Epithelial cell of alveolus of lung (primary cell): ENCODE measurements around a stretch of chr1.

DNA sequence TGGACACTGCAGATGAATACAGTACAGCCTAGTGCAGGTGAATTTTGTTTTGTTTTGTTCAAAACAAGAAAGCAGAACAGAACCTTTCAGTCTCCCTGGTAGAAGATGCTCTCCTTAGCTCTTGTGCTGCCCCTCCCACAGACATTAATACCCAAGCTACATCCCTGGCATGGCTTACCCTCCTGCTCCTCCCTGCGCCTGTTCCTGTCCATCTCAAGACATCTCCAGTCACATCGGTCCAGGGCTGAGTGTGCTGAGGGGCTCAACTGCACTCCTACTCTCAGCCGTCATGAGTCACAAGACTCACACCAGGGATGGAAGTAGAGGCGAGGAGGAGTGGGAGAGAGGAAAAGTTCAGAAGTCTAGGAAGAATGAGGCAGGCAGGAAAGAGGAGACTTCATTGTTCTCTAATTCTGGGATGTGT lies 9.2 kb upstream of the TACSTD2 start:
- RAMPAGE, long total RNA, result no peak
- RRBS, result no CpG with 5 or more reads among the region's 4 CpGs

DNA sequence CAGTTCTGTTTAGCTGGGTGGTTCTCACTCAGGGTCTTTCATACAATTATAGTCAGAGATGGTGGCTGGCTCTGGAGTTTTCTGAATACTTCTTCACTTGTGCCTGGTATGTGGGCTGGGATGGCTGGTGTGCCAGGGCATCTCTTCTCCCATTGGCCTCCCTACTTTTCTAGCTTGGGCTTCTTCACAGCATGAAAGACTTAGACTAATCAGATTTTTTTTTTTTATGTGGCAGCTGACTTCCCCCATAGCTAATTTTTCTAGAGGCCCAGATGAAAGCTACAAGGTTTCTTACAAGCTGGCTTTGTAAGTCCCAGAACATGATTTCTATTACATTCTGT lies 25.1 kb upstream of the MYSM1 start:
- RAMPAGE, long total RNA, result no peak

DNA sequence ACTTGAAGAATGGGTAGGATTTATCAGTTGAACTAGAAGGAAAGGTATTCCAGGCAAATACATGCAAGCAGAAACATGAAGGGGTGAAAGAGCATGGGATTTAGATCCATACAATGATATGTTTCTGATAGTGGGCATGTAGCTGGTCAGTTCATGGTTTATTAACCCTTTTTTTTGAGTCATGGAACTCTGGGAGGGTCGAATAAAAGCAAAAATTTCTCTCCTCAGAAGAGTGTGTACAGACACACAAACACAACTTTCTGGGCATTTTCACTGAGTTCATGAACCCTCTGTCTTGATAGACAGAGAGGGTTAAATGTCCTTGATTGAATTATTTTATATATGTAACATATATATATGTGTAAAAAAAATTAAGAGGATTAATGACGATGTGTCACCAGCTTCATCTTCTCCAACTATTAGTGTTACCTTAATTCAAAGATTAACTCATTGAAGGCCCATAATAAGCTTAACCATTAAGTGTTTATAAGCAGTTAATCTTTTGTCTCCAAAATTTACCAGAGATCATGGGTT lies 4.7 kb downstream of the JUN start:
- RAMPAGE, long total RNA, result no peak
- RRBS, result no CpG with 5 or more reads among the region's 2 CpGs

DNA sequence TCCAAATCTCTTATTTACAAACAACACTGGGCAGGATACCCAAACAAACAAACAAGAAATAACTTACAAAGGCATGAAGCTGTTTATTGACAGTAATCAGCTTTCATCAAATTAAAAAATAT lies 2.6 kb downstream of the JUN start:
- RAMPAGE, long total RNA, result no peak

DNA sequence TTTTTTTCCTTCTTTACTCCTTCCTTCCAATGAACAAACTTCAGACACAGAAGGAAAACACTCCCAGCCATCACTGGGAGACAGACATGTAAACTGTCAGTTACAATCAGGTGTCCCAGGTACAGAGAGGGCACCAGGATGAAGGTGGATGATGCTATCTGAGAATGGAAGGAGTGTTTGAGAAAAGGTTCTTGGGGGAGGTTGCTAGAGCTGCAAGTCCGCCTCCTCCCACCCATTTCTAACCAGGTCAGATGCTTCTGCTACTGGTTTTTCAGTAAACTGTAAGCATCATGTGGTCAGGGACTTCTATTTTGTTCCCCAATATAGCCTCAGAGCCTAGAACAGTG lies 171.1 kb upstream of the JUN start:
- RAMPAGE, long total RNA, result no peak
- RRBS, result no CpG with 5 or more reads among the region's 1 CpG

DNA sequence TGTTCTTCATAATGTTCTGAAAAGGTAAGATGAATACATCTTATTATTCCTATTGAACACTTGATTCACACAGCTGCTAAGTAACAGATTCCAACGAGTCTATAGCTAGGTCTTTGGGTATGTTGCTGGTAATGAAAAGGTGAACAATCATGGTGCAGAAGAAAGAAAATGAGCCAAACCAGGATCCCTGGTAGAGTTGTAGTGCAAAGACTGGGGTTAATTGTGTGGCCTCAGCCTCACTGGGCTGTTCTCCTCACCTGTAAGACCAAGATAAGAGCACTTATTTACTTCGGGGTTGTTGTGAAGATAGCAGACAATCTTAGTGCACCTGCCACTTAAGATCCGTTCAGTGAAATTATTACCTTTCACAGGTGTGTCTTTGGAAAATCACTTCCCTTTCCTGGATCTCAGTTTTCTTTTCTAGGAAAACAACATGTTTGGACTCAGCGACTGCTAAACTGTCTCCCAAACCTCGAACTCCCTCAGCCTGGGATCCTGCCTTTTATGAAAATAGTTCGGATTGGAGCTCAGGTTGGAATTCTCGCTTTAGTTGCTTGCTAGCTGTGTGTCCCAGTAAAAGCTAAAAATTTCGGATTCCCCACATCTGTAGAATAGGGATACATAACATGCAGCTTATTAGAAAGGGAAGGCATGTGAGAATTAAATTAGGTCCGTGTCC lies 1.2 kb upstream of the FGGY start:
- RAMPAGE, long total RNA, result no peak
- RRBS, result no CpG with 5 or more reads among the region's 9 CpGs

DNA sequence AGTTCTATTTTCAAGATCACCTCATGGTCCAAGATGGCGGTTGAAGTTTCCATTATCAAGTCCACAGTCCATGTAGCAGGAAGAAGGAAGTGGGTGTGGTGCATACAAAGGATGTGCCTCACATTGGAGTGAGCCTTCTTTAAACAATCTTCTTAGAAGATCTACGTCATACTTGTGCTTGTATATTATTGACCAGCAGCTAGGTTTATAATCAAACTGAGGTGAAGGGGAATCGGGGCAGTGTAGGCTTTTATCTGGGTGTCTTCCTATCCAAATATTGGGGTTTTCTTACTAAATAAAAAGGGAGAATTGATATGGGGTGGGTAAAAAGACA lies 93.5 kb downstream of the FGGY start:
- RAMPAGE, long total RNA, result no peak
- RRBS, result no CpG with 5 or more reads among the region's 3 CpGs

GRCh38 chr1:59499624-59499976 lies 202.7 kb downstream of the FGGY start:
- RAMPAGE, long total RNA, result no peak
- RRBS, result no CpG with 5 or more reads among the region's 1 CpG

DNA sequence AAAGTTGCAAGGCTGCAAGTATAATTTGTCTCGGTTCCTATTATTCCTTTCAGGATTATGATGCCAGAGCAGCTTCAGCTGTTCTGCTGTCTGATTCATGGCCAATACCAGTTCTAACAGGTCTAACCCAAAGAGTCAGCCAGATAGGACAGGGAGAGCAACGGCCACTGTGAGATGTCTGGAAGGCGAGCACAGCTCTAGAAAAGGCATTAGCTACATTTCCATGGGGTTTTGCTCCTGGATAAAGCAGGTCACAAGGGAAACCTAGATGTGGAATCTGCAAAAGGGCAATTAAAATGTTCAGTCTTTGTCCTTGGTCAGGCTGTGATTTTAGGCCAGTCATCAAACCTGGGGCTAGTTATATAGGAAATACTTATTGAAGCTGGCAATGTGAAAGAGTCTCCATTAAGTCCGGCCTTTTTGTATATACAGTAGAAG lies 53.2 kb upstream of the HOOK1 start:
- RAMPAGE, long total RNA, result no peak
- RRBS, result no CpG with 5 or more reads among the region's 4 CpGs

- RAMPAGE, long total RNA, result no peak
- RRBS, result no CpG with 5 or more reads among the region's 7 CpGs
Measured at GRCh38 chr1:59967096-59967725, 40.6 kb upstream of the CYP2J2 start.

GRCh38 chr1:60825384-60826120 lies 256.8 kb upstream of the NFIA start:
- RAMPAGE, long total RNA, result no peak
- RRBS, result no CpG with 5 or more reads among the region's 3 CpGs

DNA sequence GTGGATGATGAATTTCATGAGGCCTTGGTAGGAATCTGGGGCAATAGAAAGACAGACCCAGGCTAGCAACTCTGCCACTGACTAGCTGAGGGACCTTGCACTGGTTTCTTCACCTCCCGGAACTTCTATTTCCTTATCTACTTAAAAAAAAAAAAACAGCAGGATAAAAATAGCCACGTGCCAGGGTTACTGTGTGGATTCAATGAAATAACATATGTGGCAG lies 158.6 kb upstream of the NFIA start:
- RAMPAGE, long total RNA, result no peak
- RRBS, result no CpG with 5 or more reads among the region's 2 CpGs

DNA sequence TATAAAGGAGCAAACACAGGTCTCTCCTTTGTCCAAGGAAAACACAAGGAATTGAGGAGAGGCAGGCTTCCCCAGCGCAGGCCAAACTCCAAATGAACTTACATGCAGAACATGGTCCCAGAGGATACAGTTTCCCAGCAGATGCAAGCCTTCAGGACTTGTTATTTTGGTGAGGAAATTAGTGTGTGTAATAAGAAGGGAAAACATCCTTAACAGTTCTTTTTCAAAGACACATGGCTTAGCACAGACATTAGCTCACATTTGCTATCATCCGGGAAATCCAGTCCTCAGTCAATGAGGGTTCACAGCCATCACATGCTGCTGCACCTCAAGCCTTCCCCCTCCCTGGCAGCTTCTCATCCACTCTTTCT lies 98.0 kb upstream of the NFIA start:
- RAMPAGE, long total RNA, result no peak
- RRBS, result no CpG with 5 or more reads among the region's 2 CpGs

DNA sequence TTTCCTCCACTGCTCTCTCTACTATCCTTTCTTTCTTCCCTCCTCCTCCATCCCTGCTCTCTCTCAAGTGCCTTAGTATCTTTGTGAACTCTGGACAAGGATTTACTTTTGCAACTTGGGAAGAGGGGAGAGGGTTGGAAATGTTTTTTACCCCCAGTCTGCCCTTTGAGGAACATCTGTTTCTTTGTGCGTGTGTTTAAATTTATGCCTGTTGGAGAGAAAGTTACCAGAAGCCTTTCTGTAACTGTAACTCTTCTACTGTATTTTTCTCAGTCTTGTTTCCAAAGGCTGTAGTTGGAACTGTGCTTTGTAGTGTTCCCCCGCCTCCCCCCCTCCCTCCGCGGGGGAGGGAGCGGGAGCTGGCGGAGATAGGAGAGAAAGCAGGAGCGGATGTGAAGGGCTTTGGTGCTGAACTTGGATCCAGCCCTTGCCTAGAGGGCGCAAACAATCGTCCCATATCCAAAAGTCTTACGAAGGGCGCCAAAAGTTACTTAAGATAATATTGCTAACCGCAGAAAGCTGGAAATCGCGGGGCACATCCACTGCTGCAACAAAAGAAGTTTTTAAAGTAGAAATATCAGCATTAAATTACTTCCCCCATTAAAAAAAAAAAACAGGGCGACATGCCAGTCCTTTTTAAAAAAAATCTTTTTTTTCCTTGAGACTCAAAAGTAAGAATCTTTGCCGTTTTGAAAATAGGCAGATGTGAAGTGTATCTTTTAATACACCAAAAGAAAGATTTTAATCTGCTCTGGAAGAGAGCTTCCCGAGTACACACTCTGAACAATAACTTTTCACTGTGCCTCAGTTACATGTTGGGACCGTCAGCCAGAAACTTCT lies 2.5 kb upstream of the NFIA start:
- RAMPAGE, long total RNA, result no peak
- RRBS, result no CpG with 5 or more reads among the region's 18 CpGs

DNA sequence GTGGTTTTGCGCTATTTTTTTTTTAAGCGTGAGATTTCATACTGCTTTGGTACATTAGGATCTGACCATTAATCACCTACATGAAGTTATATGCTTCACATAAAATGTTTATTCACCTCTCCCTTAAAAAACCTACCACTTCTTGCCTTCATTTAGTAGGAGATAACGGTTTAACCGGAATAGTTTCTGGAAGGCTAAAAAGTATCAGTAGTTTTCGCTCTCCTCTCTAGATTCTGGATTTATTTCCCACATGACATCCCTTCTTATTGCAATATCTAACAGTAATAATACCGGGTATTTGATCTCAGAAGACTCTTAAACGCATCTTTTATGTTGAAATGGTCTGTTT lies 1.6 kb downstream of the NFIA start:
- RAMPAGE, long total RNA, result no peak
- RRBS, result 4% methylated on average over 2 of the region's 7 CpGs

DNA sequence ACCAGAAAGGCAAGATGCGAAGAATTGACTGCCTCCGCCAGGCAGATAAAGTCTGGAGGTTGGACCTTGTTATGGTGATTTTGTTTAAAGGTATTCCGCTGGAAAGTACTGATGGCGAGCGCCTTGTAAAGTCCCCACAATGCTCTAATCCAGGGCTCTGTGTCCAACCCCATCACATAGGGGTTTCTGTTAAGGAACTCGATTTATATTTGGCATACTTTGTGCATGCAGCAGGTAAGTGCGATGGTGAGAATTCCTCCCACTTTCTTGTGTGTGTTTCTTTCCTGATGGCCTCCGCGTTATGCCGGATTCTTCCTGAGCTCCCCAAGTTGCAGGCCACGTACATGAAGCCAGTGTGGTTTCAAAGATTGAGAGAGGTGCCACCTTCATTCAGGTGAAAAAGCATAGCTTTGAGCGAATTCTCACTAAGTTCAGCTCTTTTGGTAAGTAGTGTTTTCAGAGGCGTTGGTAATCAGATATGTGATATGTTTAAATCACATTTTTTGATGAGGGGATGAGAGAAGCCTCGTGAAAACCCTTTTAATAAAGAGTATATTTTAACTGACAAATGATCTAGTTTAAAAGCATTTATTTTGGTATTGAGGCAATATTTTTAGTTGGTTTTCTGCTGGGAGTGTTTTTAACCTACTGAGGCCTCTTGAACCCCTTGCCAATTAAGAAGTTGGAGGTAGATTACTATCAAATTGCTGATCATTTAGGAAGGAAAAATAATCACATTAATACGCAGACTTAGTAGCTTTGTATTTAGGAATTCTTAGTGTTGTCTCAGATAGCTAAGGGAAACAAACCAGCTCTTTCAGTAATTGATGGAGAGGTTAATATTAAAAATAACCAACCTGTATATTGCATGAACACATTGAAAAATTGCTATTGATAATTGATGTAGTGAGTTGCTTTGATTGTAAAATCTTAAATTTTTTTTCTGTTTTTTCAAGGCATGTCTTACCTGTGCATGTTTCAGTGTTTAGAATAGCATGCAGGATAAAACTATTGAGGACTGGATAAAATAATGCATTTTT lies 6.4 kb downstream of the NFIA start:
- RAMPAGE, long total RNA, result no peak
- RRBS, result no CpG with 5 or more reads among the region's 15 CpGs

DNA sequence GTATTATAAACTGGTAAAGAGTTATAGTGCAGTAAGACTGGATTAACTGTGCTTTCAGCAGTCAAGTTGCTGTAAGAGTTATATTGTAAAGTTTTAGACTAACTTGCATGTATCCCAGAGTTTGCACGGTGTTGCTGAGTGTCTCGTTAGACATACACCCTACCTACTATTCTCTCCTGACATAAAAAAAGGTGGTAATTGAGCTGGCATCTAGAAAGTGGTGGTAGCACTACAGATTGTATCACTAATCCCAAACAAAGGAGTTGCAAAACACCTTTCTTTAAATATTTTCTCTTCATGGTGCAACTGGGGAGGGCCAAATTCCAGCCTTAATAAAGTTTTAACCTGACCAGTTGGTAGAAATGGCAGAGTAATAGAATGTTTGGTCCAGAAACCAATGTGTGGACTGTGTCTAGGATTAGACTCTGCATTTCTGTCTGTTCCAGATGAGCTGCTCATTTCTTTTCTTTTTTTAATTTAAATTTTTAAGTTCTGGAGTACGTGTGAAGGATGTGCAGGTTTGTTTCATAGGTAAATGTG lies 40.0 kb downstream of the NFIA start:
- RAMPAGE, long total RNA, result no peak
- RRBS, result no CpG with 5 or more reads among the region's 3 CpGs

DNA sequence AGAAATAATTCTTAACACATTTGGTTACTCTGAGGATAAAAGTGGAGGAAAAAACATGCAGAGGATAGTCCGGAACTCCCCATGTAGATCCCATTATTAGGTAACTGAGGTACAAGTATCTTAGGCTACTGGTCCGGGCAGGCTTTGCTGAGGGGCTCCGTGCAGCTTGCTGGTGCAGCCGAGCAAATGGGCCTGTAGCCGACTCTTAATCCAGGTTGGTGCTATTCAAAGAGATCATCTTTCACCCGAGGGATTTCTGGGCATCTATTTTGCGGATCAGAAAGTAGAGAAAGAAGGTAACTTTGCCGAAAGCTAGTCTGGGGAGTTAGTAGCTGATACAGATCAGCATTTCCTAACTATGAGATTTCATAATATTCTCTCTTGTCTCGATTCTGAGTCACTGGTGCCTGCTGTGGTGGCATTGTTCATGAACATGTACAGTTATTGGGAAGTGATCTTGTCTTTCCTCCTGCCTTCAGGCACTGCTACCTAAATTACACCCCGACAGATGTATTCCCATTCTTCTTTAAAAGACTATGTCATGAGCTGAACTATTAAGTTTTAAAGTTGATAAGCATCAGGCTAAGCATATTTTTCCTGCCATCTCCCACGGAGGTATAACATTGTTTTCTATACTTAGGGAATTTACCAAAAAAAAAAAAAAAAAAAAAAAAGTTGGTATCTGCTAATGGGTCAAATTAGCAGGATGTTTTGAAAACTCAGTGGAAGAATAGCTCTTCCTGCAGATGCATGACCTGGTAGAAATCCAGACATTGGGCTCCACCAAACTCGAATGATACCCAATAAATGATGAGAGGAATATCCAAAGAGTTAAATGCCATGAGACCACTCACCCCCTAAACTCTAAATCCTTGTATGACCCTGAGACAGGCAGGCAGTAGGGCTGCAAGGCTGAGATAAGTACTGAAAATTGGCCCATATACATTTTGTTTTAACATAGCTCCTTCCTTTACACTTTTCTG lies 57.2 kb downstream of the NFIA start:
- RAMPAGE, long total RNA, result no peak
- RRBS, result 98% methylated on average over 2 of the region's 12 CpGs

DNA sequence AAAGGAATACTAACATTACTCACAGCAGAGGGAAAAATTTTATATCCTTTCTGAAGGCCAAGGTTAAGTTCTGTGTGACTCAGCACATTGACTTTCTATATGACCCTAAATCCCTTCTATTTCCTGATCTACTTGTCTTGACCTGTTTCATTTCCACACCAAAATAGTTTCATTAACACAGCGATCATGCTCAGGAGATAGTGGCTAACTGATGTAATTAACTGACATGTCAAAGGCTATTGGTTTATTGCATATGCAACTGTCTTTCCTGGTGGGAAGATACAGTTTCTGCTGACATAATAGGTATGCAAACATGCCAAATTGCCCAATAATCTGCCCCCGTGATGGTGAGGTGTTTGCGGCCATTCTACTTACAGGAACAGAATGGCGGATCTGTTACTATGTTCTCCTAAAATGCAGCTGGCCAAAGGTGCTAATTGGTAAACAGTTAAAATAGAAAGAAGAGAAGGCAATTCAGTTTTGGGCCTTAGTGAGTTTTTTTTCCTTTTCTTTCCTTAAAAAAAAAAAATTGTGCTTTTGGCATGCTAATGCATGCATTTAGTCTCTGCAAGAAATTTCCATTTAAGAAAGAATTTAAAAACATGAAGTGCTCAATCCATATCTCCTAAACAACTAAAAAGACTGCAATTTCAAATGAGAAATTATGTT lies 59.4 kb downstream of the NFIA start:
- RAMPAGE, long total RNA, result no peak
- RRBS, result no CpG with 5 or more reads among the region's 4 CpGs

GRCh38 chr1:61142585-61143297 lies 60.4 kb downstream of the NFIA start:
- RAMPAGE, long total RNA, result no peak
- RRBS, result 60% methylated on average over 3 of the region's 12 CpGs